Epithelial cell of alveolus of lung (primary cell): ENCODE data around the gene HS1BP3.

DNA sequence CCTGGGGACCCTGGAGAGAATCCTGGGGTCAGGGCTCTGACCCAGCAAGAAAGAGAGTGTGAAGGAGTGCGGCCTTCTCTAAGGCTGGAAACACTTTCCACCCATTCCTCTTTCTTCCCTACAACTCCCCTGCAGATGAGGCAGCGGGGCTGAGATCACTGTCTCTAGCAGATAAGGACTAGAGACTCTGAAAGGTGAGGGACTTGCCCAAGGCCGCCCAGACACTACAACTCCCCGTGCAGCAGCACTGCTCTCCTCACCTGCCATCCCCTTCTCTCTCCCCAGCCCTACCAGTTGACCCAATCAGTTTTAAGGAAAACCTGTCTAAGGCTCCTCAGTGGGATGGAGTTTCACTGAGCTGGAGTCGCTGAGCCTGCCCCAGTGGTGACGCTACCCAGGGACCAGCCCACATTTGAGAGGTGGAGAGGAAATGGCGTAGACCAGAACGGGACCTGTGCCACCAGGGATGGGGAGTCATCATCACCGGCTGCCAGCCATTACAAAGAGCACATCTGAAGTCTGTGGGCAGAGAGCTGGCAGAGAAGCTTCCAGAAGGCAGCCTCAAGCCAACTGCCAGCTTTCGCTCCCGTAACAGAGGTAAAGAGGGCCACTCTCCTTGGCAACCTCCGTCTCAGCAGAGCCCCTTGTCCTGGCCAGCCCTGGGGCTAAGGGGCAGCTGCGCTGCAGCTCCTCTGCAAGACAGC lies 15.7 kb downstream of the SDC1 start:
- RAMPAGE, long total RNA: no peak
- RRBS: no CpG with 5 or more reads among the region's 13 CpGs

DNA sequence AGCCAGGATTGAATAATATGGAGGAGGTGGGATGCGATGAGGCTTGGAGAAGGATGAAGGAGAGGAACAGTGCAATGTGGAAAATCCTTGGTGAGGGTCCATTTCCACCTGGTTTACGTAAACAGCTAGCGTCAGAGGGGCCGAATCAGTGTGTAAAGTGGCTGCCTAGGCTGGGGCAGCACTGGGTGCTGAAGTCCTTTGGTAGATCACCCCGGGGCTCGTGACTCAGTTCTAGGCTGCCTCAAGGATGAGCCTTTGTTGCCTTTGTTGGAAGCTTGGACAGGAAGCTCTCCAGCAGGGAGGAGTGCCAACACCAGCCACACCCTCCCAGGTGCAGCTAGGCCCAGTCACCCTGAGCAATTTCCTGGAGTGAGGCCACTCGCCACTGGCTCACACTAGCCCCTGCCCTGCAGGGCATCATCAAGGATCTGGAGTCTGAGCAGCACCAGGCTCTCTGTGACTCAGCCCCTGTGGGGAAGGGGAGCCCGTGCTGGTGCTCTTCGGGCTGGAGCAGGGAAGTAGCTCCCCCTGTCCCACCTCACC lies 6.6 kb upstream of the SDC1 start:
- RAMPAGE, long total RNA: no peak
- RRBS: no CpG with 5 or more reads among the region's 9 CpGs

DNA sequence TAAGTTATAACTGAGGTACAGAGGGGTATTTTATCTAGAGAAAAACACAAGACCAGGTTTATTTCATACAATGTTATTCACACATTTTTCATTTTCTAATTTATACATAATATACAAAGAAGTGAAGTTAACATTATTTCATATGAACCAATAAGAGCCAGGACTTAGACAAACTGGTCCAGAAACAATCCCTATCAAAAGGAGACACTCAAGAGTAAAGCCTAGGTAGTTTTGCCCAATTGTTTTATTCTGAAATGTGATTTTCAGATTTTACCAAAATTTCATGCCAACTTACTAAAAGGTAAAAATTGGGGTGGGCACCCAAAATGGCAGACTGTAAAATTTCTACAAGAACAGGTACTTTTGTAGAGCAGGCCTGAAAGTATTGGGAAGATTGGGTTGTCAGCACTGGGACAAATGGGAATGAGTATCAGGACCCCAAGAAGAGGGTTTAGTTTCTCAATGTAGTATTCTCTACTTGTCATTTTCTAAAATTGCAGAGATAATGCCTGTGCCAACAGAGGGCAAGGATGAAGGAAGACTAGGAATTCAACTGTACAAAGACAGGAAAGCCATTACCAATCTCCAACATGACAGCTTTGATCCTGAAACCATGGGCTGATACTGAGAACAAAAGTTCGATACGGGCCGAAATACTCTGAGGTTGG lies 23.9 kb upstream of the SDC1 start:
- RAMPAGE, long total RNA: no peak
- RRBS: no CpG with 5 or more reads among the region's 3 CpGs

DNA sequence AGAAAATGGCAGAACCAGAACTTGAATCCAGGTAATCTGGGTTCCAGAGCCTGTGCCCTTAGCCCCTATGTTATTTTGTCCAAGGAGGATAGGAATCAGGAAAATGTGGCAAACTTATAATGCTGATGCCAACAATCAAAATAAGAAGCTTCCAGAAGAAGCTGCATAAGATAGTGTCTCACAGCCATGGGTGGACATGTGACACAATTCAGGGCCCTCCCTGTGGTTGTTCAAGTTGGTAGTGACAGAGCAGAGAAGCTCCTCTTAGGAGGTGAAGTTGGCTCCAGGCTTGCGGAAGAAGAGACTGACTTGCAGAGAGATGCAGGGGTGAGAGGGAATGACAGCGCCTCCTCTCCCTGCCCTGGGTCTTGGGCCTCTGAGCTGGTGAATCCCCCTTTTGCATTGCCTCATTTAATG lies 23.1 kb upstream of the RHOB start:
- RAMPAGE, long total RNA: no peak
- RRBS: no CpG with 5 or more reads among the region's 2 CpGs

GRCh38 chr2:20524455-20525212 lies 77.8 kb downstream of the RHOB start:
- RAMPAGE, long total RNA: no peak
- RRBS: 94% methylated on average over 3 of the region's 18 CpGs

DNA sequence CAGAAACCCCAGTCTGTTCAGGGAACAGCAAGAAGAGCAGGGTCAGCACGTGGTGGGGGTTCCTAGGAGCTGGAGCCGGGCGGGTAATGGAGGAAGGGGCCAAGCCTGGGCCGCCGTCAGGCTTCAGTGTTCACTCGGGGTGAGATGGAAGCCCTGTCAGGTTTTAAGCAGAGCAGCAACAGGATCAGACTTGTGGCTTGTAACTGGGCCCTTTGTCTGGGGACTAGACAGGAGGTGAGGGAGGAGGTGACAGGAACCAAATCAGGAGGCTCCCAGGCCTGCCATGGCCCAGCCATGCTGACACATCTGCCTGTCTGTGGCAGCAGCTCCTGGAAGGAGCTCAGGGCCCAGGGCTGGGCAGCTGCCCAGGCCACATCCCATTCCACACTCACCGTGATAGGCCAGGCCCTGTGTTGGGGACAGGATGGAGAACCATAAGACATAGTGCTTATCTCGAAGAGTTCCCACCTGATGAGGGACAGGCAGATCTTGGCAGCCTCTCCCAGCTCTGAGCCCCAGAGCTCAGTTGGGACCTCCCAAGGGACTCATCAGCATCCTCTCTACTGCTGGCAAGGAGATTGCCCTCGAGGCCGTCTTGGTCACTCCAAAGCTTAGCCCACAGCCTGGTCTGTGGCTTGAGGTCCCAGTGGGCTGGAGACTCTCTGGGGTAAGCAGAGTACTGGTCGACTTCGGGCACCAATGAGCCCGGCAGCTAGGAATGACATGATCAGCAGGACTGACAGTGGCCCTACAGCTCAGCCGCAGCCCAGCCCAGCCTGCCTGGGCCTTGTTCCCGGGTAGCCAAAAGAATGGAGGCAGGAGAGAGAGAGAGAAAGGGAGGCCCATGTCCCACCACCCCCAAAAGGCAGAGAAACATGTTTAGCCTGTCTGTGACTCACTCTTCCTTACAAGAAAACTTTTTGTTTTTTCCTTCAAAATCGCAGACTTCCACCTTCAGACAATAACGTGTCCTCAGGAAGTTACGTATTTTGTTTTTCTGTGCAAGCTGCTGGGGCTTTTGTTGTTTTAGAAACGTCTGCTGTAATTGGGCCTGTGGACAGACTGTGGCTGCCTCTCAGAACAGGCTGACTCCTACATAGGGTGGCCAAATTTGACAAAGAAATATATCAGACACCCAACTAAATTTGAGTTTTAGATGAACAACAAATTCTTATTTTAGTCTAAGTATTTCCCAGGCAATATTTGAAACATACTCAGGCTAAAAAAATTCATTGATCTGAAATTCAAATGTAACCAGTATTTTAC lies 82.1 kb downstream of the HS1BP3 start:
- RAMPAGE, long total RNA: no peak
- RRBS: 97% methylated on average over 2 of the region's 19 CpGs

- RAMPAGE, long total RNA: no peak
- RRBS: no CpG with 5 or more reads among the region's 6 CpGs
Measured at GRCh38 chr2:20584230-20585055, 66.5 kb downstream of the HS1BP3 start.

GRCh38 chr2:20595865-20596626 lies 54.9 kb downstream of the HS1BP3 start:
- RAMPAGE, long total RNA: no peak
- RRBS: no CpG with 5 or more reads among the region's 6 CpGs

- RAMPAGE, long total RNA: no peak
- RRBS: no CpG with 5 or more reads among the region's 9 CpGs
Measured at GRCh38 chr2:20615532-20616236, 35.2 kb downstream of the HS1BP3 start.

GRCh38 chr2:20619179-20619924 lies 31.5 kb downstream of the HS1BP3 start:
- RAMPAGE, long total RNA: no peak
- RRBS: no CpG with 5 or more reads among the region's 21 CpGs

DNA sequence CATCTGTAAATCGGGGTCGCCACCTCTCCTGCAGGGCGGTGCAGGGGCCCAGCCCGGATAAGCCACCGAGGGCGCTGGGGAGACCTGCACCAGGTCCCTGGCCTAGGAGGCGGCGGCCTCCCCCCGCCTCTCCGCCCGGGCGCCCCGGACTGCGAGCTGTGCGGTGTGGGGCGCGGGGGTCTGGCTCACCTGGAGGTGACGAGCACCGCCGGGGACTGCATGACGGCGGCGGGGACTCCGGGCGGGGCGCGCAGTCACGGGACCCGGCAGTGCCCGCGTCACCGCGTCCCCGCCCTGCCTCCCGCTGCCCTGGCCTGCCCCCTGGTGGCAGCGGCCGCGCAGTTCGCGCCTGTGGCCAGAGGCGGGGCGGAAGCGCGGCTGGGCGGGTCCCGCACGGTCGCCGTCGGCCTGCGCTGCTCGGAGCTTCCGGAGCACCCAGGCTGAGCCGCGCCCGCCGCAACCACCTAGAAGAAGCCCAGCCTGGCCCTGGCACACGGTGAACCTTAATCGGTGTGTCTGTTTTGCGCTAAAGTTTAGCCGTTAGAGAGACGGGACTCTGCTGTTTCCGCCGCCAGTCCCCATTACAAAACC lies at the start of gene HS1BP3:
HS1BP3 (minus strand) TSS at position 256 of the 591 bp plus-strand sequence.
- RAMPAGE, long total RNA: no peak
- RRBS: 1% methylated on average over 16 of the region's 64 CpGs

DNA sequence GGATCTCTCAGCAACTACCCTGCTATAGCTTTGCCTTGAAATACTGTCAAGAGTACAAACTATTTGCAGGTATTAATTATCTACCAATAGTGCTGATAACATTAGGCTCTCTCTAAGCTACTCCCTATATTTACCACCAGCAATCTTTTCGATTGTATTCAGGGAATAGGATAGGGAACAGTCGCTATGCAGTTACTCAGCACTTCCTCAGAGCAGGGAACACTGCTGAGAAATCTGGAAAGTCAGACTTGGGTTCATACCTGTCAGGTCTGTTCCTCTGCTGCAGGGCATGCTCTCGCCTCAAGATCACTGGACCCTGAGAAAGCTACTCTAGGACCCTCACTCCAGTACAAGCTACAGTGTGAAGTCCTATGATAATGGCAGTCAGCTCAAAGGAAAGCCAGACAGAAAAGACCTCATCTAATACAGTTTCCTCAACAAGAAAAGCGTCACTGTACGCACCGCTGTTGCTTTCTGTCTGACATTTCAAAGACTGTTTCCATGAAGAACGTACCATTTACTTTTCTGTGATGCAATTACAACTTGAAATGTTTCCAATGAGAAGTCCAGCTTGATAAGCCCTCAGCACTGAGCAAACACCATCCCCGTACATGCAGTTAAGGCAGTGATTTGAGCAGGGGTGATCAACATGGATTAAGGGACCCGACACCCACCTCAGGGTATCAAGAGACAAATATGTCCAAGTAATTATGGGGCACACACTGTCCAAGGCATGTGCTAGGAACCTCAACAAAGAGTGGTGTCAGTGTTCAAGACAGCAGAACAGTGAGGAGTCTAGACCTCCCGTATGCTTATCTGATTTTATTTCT lies 22.8 kb downstream of the GDF7 start:
- RAMPAGE, long total RNA: no peak
- RRBS: no CpG with 5 or more reads among the region's 10 CpGs

DNA sequence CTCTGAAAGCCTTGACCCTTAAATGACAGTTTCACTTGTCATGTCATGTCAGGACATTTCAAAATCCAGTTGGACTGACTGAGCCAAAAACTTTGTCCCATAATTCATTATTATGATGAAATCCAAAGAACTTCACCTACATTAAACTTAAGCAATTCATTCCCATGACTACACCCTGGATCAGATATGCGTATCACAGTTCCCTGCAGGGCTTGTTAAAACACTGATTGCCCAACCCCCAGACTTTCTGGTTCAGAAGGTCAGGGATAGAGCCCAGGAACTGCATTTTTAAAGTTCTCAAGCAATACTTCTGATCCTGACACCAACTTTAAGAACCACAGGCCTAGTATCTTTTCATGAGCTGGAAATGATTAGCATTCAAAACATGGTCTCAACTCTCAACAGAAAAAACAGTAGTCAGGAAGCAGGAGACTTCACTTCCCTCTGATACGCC lies 26.4 kb downstream of the LDAH start:
- RAMPAGE, long total RNA: no peak
- RRBS: no CpG with 5 or more reads among the region's 2 CpGs

DNA sequence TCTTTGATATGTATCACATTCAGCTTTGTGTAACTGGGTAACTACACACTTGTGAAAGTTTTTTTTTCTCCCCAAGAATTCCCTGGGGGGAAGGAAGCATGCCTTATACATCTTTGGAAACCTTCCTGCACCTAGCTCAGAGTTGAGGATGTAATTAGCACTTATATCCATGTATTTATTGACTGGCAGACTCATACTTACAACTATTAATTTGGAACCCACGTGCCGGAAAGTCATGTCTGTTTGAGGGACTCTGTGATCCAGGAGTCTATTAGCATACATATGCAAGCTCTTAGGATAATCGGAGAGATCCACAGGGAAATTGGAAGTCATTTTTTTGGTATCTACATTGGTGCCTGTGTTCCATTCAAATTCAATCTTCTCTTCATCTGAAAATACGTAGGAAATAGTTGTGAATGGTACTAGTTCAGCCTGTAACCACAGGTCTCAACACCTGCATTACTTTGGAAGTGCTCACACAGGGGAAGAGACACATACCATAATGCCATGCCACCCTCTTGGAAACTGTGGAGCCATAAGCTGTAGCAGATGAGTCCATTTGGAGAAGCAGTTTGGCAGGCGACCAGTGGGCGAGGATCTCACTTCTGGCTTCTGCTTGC lies 28.9 kb downstream of the APOB start:
- RAMPAGE, long total RNA: no peak
- RRBS: no CpG with 5 or more reads among the region's 6 CpGs

DNA sequence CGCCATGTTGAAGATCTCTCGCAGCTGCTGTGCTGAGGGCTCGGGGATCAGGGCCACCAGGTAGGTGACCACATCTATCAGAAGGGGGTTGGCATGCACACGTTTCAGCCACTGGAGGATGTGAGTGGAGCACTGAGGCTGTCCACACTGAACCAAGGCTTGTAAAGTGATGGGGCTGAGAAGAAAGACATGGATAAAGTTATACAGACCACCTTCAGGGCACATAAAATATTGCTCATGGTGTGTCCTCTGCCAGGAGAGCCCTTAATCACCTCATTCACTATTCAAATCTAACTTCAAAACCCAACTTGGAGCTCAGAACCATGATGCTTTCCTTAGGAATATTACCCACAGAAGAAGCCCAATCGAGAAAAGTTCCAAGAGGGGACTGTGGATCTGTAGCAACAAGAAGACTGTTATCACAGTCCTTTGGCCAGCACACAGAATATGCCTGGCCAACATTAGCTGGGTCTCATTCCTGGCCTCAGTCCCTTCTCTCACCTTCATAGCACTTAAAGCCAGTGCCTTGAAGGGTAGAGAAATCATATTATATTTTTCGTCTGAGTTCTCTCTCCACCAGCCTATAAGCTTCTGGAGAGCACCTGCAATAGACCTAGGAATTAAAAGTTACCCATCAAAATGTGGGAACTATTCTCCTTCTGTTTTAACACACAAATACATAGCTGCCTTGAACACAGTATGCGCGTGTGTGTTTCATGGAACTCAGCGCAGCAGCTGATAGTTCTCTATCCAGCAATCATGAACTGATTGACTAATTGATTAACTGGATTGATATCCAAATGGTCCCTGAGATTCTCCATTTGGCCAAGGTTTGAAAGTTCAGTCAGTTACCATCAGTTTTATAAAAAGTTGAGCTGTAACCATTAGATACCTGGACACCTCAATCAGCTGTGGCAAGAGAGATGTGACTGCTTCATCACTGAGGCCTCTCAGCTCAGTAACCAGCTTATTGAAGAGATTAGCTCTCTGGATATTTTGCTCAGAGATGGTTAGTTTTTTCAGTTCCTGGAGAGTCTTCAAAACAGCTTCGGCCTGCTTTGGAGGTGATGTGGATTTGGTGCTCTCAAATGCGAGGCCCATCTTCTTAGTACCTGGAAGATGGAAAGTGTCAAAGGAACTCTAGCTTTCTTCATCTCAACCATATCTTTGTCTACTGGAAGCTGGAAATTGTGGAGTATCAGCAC lies 11.1 kb downstream of the APOB start:
- RAMPAGE, long total RNA: no peak
- RRBS: no CpG with 5 or more reads among the region's 11 CpGs

DNA sequence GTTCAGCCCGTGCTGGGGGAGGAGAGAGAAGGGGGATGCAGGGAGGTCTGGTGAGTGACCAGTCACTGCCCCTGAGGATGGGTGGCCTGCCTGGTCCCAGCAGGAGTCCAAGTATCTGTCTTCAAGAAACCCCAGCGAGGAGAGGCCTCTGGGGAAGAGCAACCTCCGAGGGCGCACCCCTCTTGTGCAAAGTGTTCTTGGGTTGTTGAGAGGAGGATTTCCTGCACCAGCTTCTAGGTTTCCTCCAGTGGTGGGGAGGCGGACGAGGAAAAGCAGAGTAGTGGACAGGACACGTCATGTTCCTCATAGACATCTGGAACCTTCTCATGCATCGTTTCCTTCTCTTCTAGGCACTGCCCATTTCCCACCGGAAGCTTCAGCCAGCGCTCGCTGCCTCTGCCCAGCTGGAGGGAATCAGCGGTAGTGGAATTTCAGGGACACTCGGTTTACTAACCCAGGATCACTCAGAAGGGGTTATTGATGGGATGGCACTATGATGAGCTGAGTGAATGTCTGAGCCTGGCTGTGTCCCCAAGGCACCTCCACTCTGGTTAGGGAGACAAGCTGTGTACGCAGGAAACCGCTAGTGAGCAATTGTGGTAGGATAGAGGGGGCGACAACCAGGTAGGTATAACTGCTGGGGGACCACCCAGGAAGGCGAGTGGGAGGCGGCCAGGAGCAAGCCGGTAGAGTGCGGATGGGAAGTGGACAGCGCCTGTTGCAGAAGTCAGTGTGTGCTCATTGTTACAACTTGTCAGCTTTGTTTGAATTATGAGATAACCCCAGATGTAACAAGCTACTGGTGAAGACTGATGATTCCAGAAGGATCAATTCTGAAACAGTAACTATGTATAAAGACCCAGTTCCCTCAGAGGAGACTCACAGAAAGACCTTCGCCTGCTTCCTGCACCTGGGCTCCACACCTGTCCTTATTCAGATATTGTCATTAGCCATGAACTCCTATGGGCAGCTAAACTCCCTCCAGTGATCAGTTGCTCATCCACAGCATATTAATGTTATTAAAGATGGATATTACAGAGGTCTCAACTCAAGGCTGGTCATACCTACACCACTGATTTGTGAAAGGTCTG lies 1.0 kb upstream of the APOB start:
- RAMPAGE, long total RNA: no peak
- RRBS: no CpG with 5 or more reads among the region's 22 CpGs

GRCh38 chr2:22027920-22028135 lies 904.1 kb downstream of the TDRD15 start:
- RAMPAGE, long total RNA: no peak

DNA sequence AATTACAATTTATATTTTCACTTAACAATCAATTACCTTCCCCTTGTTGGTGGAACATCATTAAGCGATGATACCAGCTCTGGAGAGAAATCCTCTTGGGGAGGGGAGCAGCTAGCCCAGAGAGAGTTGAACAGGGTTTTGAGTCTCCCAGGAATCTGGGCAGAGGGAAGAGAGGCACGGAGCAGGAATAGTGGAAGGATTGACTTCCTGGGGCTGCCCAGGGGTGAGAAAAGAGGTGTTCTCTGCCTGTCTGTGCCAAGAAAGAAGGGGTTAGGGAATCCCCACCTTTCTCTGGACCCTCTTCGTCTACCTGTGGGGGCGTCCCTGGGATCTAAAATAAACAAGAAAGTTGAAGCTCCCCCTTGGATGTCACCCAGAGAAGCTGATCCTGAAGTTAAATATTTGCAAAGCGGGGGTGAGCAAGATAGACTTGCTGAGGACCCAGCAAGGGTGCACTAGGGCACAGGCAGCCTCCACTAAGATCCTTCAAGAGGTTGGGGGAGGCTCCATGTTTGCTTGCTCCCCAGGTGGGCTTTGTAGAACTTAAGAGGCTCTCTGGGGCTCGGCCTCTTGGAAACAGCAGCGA lies 186.1 kb upstream of the KLHL29 start:
- RAMPAGE, long total RNA: no peak
- RRBS: no CpG with 5 or more reads among the region's 7 CpGs

GRCh38 chr2:23268454-23268828 lies 116.5 kb upstream of the KLHL29 start:
- RAMPAGE, long total RNA: no peak
- RRBS: no CpG with 5 or more reads among the region's 1 CpG

DNA sequence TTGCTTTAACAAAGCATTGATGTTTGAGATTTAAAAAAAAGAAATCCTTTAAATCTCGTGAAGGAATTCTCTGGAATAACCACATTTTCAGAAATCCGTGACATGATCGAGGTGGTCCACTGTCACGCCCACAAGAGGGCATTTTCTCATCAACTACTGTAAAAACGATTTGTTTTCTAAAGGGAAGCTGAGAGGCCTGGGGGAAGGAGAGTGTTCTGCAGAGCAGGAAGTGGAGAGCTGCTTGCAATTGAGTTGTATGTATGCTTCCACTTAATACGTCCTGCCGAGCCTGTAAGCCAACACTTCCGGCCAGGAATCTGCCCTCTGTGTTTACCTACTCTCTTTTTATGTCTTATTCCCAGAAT lies 19.4 kb downstream of the KLHL29 start:
- RAMPAGE, long total RNA: no peak
- RRBS: no CpG with 5 or more reads among the region's 8 CpGs